Metastatic Lung Carcinoma in the Adrenal Gland (tissue), 1 donor: ENCODE data around the genes USP53 and NDNF.

GRCh38 chr4:113954794-113955862 lies 24.3 kb downstream of the ARSJ start:
- PRO-cap: no peak

DNA sequence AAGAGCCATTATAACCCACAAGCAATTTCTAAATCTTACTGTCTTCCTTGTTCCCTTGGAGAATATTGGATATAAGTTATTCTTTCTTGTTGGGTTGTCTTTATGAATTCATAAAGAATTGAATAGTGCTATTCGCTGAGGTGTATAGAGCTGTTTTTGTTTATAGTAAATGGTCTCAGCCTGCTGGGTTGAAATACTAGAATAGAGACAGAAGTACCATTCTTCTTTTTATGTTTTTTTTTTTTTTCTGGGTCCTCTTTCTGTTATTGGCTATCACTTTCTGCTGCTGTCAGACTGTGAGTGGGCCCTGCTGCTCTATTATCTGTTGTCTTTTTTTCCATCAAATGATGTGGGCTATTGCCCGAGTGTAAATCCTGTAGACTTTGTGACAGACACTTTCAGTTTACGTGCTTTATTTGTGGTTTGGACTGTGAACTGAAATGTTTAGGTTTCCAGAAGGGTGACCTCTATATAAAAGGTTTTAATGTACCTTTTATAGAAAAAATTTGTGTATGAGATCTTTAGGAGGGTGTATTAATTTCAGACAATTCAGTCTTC lies 3.1 kb downstream of the UGT8 start:
- PRO-cap: no peak

- PRO-cap: no peak
Observed at GRCh38 chr4:117375302-117375702, 289.9 kb upstream of the TRAM1L1 start.

- PRO-cap: no peak
Observed at GRCh38 chr4:117919950-117920372, 114.3 kb upstream of the NDST3 start.

DNA sequence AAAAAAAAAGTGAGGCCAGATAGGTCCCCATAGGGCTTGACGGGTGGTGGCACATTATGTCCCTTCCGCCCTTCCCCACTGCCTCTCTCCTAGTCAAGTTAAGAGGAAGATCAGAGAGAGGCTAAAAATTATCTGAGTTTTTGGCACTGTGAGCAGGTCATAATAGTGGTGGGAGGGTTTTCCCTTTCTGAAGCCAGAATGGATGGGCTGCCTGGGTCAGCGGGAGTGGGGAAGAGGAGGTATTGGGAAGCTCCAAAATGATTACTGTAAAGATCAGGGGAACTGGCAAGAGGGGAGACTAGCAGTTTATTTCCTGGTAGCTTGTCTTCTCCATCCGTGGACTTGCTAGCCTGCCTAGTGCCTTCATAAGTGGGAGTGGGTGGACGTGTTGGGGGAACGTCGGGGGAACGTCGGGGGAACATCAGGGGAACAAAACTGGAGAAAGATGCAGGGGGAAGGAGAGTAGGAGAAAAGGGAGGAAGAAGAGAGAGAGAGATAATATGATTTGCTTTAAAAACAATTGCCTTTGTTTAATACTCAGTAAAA lies 5.6 kb downstream of the SYNPO2 start:
- PRO-cap: no peak

GRCh38 chr4:118898541-118899305 lies 10.1 kb downstream of the SYNPO2 start:
- PRO-cap: no peak

- PRO-cap: no peak
Observed at GRCh38 chr4:118905355-118906073, 16.9 kb downstream of the SYNPO2 start.

- PRO-cap: no peak
Observed at GRCh38 chr4:119030921-119031618, 104.6 kb upstream of the MYOZ2 start.

DNA sequence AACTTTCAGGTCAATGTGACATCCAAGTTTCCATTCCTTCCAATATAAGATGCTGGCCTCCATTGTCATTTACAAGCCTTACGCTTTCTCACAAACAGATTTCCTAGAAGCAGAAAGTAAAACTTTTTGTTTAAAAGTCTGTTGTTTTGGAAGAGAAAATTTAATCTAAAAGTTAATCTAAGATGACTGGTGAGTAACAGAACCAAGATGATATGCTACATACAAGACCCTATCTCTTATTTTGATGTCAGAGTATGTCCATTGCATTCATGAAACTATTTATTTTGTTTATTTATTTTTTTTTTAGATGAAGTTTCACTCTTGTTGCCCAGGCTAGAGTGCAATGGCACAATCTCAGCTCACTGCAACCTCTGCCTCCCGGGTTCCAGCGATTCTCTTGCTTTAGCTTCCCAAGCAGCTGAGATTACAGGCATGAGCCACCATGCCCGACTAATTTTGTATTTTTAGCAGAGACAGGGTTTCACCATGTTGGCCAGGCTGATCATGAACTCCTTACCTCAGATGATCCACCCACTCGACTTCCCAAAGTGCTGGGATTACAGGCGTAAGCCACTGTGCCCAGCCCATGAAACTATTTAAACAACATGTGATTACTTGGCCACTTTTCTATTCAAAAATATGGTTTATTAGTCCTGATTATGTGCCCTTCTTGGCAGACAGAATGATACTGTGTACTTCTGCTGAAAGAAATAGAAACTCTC lies 88.7 kb upstream of the MYOZ2 start:
- PRO-cap: no peak

DNA sequence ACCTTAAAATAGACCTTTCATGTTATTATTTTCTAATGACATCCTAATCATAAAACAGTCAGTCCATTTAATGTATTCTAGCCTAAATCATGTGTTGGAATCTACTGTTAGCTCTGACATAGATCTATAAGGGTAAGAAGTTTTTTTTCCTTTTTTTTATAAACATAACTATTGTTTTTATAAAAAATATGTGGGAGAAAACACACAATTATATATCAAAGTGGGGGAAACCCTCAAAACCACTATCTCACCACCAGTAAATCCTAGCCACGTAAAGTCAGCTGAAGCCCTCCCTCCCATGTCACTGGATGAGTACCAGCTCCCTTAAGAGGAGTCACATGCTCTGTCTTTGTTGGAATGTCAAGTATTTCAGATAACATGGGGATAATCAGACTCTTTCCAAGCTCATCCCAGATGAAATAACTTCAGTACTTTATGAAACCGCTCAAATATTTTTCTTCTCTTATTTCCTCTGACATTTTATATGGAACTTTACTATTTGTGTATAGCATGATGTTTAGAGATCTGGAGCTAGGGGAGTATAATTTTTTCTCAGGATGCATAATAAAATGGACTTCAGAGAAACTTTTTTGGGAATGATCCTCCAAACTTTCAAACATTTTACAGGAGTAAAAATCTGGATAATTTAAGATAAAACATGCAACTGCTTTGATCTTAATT lies 2.4 kb downstream of the MYOZ2 start:
- PRO-cap: no peak

DNA sequence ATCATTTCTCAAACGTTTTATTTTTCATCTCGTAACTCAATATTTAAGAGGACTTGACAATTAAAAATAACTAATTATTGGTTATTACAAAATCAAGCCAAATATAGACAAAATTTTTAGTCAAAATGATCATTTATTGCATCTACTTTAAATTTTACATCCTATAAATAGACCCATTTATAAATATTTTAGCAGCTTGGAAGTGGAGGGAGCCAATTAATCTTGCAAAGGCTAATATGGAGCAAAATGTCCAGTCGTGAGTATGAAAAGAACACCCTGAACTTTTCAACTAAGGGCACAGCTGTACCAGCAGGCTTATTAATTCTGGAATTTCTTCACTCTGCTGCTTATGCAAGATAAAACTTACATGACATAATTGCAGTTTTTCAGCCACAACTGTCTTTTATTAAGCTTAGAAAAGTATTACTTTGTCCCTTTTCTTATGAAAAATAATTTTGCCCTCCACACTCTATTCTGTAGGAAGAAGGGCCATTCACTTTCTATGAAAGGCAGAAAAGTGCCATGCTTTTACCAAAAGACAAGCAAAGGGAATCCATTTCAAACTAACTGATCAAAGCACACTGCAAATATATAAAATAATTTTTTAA lies 22.9 kb upstream of the USP53 start:
- PRO-cap: no peak

- PRO-cap: bidirectional peak, plus-strand start at chr4:119212713, minus-strand start at chr4:119212474
Observed at GRCh38 chr4:119211739-119212920, at the start of gene USP53. Gene USP53 (plus strand): TSS chr4:119212713.

DNA sequence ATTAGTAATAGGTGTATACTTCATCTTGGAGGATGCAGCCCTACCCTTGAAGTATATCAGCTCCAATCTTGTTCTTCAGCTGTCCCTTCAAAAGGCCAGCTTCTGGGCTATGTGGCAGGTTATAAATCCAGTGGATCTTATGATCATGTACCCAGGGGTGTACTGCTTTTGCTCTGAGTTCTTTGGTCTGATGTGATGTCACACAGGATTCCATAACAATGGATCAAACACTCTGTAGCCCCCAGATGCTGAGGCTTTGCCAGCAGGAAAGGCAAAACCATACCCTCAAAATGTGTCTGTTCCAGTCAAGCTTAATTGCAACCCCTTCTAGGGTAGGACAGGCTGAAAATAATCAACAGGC lies 152.5 kb downstream of the PDE5A start:
- PRO-cap: no peak

DNA sequence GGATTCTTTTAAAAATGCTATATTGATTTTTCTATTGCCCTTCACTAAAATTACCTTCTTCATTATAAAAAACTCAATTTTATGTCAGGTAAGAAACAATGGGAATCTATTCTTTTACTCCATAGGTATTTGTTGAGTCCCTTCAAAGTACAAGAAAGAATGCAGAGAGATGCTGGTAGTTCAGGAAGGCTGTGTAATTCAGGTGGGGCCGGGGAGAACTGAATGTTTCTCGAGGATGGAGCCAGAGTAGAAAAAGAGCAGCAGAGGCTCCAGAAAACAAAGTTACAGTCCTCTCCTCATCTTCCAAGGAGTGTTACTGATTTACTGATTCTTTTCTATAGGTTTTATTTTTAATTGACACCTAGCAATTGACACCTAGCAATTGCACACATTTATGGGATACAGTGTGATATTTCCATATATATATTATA lies 137.7 kb downstream of the PDE5A start:
- PRO-cap: no peak

DNA sequence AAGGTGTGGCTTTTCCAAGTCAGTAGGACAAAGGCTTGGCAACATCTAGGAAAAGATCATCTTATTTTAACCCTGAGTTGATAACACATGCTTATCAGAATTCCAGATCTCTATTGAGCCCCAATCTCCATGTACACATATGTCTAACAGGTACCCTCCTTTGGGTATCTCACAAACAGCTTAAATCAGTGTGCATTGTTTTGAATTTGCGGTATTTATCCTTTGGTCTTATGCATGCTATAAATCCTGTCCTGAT lies 166.5 kb downstream of the PRDM5 start:
- PRO-cap: unidirectional peak, plus-strand start at position 64 of the sequence

- PRO-cap: no peak
Observed at GRCh38 chr4:121070108-121070619, 2.2 kb downstream of the NDNF start.

GRCh38 chr4:121071803-121072975 lies at the start of gene NDNF:
Gene NDNF (minus strand): TSS chr4:121072535.
- PRO-cap: unidirectional peak, plus-strand start at chr4:121072204; bidirectional peak, plus-strand start at chr4:121072666, minus-strand start at chr4:121072557

GRCh38 chr4:121182324-121182790 lies 18.2 kb upstream of the TNIP3 start:
- PRO-cap: bidirectional peak, plus-strand start at chr4:121182574, minus-strand start at chr4:121182457

DNA sequence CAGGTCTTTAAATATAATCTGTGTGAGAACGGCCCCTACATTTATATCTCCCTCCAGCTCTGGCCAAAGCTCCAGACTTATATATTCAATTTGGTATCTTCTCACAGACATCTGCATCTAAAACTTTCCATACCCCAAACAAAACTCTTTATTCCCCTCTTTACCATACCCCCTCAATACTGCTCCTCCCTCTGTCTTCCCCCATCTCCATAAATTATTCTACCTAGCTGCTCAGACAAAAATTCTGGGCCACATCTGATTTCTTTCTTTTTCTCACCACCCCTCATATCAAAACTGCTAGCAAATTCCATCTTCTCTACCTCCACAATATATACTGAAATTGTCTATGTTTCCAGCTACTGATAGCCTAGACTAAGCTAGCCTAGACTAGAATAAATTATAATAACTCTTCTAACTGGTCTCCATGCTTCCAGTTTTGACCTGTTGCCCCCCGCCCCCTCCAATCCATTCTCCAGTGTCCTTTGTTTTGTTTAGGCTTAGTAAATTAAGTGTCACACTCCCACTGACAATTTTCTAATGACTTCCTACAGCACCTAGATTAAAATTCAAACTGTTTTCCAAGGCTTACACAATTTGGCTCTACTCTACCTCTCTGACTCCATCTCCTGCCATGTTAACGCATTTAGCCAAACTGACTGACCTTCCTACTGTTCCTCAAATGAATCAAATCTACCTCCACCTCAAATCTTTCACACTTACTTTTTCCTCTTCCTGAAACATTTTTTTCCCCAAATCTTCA lies 16.8 kb downstream of the BBS7 start:
- PRO-cap: no peak

DNA sequence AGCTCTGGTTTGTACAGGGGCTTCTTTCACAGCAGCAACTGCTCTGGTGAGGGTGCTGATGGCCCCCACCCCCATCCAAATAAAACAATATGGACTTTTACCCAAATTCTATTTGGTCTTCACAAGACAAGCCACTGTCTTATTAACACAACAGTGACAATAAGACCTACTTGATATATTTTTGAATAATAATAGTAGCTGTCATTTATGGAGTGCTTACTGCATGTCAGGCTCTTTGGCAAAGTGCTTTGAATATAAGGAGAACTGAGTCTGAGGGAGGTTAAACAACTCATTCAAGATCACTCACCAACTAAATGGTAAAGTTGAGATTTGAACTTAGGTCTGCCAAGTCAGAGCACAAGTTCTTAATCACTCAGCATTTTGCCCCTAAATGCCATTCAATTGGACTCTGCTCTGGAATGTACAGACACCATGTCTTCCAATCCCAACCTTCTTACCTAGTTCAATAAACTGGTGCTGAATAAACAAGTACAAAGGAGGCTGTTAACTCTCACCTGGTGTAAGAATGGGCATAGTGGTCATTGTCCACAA lies 51.0 kb upstream of the TRPC3 start:
- PRO-cap: no peak